ENCODE measurements around a stretch of chr6.

DNA sequence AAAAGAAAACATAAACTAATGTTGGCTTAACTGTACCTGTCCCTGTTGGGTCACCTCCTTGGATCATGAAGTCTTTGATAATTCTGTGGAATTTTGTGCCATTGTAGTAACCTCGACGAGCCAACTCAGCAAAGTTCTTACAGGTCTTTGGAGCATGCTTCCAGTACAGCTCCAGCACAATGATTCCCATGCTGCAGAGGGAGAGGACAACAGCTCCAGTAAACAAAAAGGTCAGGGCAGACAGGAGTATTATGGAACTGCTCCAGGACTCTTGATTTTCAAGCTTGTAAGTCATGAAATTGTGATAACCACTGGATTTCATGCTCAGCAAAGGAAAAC, 3.0 kb downstream of the PPIL1 start:
- PRO-cap: no peak
- RAMPAGE, long total RNA, 2 experiments: no peak in any of the 2 experiments

- PRO-cap: no peak
- RAMPAGE, long total RNA, 2 experiments: no peak in any of the 2 experiments
These were observed 22.9 kb downstream of the C6orf89 start for GRCh38 chr6:36908557-36909164.

GRCh38 chr6:36912559-36913106, 26.9 kb downstream of the C6orf89 start:
- PRO-cap: no peak
- RAMPAGE, long total RNA, 2 experiments: no peak in any of the 2 experiments

GRCh38 chr6:36927314-36928517, 26.8 kb upstream of the PI16 start:
- PRO-cap: no peak
- RAMPAGE, long total RNA, 2 experiments: no peak in any of the 2 experiments

DNA sequence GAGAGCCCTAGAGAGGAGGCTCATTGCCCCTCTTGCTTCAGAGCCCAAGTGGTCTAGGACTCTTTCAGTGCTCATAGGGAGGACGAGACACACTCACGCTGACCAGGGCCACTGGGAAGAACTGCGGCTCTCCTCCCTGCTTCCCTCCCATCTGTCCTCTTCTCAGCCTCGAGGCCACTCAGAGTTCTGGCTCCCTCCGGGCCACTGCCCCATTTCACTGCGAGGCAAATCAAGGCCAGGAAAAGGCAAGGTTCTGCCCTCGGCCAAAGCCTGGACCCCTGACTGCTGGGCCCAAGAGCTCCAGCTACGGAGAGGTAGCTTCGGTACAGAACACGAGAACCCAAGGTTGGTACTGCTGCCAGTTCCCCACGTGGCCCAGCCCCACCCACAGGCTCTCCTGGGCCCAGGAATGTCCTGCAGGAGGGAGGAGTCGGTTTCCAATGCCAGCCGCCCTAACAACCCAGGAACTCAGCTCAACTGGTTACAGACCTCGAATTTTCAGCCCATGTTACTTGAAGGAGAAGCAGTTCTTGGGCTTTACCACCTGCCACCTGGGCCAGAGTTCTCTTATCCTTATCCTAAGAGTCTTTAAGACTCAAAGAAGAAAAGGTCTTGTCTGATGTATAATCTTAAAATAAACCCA, 14.8 kb downstream of the PI16 start:
- PRO-cap: no peak
- RAMPAGE, long total RNA, 2 experiments: no peak in any of the 2 experiments

DNA sequence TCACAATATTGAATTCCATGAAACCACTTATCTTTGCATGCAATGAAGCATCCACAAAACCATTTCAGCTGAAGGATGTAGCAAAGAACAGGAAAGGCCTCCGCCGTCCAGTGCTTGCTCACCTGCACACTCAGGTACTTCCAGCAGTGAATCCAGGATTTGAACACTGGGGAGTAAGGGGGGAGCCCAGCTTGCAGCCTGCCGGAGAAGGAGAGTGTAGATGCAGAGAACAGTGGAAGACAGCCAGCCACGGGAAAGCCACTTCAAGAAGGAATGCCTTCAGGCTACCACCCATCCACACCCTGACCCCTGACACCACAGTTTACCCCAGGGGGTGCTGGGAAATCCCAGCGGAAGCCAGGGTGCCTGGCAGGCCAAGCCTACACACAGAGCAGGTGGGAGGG, 15.4 kb downstream of the PI16 start:
- PRO-cap: no peak
- RAMPAGE, long total RNA, 2 experiments: no peak in any of the 2 experiments

DNA sequence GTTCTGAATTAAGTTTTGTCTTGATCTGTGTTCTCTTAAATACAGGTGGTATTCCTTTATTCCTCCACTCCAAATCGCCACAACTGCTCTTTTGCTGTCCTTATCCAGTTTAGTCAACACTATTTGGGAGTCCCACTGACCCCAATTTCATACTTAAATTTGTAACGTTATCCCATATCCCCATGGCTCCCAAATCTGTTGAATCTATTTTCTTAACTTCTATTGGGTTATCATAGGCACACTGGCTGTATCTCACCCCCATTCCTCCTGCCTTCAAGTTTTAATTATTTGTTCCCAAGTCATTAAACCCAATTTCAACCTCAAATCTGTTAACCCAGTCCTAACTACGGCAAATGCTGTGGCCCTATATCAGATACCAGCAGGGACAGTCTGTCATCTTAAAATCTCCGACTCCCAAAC, 2.7 kb downstream of the MTCH1 start:
- PRO-cap: no peak
- RAMPAGE, long total RNA, 2 experiments: no peak in any of the 2 experiments

DNA sequence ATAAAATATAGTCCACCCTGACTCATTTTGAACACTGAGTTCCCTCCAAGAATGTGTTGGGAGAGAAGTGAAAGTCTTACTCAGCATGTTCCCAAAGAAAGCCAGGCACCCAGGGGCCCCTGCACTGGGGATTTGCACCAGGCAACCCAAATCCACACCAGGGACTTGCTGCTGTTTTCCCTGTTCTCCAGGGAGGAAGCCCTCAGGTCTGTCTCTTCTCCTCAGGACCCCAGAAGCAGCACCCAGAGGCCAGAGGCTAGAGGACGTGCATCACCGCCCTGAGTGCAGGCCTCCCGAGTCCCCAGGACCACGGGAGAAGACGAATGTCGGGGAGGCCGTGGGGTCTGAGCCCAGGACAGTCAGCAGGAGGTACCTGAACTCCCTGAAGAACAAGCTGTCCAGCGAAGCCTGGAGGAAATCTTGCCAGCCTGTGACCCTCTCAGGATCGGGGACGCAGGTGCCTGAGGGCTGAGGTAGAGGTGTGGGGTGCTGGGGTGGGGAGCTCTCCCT, 3.2 kb downstream of the FGD2 start:
- PRO-cap: no peak
- RAMPAGE, long total RNA, 2 experiments: no peak in any of the 2 experiments

- PRO-cap: no peak
- RAMPAGE, long total RNA, 2 experiments: no peak in any of the 2 experiments
These were observed 23.9 kb downstream of the FGD2 start for GRCh38 chr6:37029307-37029880.

DNA sequence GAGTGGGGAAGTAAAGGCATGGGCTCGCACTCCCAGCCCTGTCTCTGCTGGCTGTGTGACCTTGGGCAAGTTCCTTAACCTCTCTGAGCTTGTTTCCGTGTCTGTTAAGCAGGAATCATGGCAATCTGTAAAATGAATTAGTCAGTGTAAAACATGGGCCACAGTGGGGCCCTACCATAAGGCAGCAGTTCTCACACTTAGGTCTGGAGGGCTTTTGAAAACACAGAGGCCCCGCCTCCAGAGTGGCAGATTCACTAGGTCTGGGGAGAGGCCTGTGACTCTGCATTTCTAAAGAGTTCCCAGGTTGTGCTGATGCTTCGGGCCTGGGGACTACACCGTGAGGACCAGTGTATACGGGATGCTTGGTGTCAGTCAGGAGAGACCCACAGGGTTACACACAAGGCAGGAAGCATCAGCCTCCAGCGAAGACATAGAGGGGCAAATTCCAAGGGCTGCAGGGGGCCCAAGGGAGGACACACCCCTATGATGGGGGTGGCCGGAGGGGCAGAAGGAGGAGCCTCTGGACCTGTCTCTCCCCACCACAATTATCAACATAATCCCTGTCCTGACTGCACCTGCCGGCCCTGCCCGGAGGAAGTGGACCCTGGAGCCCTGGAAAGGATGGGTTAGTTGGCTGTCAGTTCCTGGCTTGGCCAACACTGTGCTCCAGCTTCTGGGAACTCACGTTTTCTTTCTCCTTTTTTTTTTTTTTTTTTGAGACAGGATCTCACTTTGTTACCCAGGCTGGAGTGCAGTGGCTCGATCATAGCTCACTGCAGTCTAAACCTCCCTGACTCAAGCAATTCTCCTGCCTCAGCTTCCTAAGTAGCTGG, 46.7 kb downstream of the FGD2 start:
- PRO-cap: no peak
- RAMPAGE, long total RNA, 2 experiments: no peak in any of the 2 experiments

DNA sequence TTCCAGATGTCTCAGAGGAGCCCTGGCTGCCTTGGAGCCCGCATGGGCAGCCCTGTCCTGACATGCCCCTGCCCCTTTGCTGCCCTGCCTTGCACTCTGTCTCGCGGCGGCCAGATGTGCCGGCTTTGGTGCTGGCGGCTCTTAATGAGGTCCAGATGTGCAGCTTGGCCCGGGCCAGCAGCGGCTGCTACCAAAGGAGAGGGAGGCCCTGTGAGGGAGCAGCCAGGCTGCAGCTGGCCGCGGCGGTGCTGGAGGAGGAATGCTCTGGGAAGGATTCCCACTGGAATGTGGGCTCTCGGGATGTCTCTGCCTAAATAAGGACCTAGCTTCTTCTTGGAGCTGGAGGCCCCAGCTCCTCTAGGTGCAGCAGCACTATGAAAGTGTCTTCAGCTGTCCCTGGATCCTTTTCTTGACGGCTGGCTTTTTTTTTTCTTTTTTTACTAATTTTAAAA, 72.5 kb downstream of the FGD2 start:
- PRO-cap: no peak
- RAMPAGE, long total RNA, 2 experiments: no peak in any of the 2 experiments

- PRO-cap: no peak
- RAMPAGE, long total RNA, 2 experiments: no peak in any of the 2 experiments
These were observed 149 bp upstream of the PIM1 start for GRCh38 chr6:37169940-37170065.

DNA sequence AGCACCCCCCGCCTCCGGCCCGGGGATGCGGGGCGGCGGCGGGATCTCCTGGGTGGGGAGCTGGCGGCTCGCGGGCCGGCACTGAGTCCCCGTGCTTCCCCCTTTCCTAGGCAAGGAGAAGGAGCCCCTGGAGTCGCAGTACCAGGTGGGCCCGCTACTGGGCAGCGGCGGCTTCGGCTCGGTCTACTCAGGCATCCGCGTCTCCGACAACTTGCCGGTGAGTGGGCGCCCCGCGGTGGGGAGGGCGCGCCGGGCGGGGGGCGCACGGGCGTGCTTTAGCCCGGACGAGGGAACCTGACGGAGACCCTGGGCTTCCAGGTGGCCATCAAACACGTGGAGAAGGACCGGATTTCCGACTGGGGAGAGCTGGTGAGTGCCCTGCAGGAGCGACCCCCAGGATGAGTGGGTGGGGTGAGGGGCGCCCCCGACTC, 726 bp downstream of the PIM1 start:
- PRO-cap: bidirectional peak, plus-strand start at position 190 of the sequence, minus-strand start at position 91 of the sequence
- RAMPAGE, long total RNA, 2 experiments: no peak in any of the 2 experiments

DNA sequence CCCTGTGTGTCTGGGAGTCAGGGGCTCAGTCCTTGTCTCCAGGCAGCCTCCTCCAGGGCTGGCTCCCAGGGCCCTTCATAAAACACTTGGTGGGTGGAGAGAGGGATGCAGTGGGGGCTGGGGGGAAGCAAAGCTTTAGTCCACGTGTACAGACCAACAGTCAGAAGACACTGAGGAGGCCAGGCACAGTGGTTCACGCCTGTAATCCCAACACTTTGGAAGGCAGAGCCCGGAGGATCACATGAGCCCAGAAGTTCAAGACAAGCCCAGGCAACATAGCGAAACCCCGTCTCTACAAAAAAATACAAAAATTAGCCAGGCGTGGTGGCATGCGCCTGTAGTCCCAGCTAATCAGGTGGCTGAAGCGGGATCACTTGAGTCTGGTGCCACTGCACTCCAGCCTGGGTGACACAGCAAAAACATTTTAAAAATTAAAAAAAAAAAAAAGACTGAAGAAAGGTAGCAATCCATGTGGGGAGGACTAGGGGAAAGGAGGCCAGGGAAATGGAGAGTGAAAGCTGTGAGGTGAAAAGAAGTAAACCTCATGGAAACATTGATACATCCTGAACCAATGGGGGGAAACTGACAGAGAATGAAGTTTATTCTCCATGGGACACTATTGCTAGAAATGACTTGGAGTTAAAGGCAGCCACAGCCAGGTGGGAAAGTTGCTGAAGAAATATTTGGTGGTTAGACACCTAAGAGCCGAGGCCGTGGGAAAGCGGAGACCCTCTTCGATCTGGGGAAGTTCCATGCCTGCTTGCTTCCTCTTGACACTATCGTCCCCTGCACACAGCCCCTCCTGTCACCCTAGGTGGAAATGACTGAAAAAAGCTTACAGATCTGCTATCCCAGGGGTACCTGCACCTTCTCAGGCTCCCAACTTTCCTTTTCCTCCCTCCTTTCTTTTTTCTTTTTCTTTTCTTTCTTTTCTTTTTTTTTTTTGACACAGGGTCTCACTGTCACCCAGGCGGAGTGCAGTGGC, 35.5 kb downstream of the PIM1 start:
- PRO-cap: no peak
- RAMPAGE, long total RNA, 2 experiments: no peak in any of the 2 experiments

GRCh38 chr6:37259152-37259678, 1.3 kb upstream of the TMEM217 start:
- PRO-cap: no peak
- RAMPAGE, long total RNA, 2 experiments: no peak in any of the 2 experiments

GRCh38 chr6:37503445-37504084, 3.9 kb upstream of the CCDC167 start:
- PRO-cap: no peak
- RAMPAGE, long total RNA, 2 experiments: no peak in any of the 2 experiments

- PRO-cap: no peak
- RAMPAGE, long total RNA, 2 experiments: no peak in any of the 2 experiments
These were observed 8.3 kb upstream of the CCDC167 start for GRCh38 chr6:37507889-37508482.

DNA sequence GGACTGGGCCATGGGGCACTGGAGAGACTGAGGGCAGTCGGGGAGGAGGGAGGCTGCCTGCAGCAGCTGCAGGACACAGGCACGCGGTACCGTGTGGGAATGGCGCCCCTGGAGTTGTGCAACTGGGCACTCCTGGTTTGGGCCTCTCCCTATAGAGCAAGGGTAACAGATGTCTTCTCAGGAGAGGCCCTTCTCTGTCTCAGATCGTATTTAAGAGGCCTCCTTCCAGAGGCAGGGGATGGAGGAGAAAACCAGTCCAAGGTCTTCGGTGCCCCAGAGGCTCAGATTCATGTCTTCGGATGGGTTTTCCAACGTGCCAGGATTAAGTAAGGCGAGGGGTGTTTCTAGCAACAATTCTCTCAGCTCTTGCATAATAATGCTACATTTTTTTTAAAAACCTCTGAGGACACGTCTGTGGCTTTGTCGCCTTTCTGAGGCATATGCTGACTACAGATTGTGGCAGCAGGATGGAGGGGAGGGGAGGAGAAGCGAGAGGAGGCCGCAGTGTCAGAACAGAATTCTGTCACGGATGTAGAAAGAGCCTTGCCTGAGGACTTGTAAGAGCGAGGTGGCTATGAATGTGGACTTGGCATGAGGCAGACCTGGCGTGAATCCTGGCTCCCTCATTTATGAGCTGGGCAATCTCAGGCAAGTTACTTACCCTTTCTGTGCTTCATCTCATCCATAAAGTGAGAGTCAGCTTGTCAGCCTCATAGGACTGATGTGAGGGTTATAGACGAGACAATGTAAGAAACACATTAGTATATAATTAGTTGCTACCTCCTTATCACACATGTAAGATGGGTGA, 17.7 kb upstream of the CCDC167 start:
- PRO-cap: no peak
- RAMPAGE, long total RNA, 2 experiments: no peak in any of the 2 experiments

- PRO-cap: no peak
- RAMPAGE, long total RNA, 2 experiments: no peak in any of the 2 experiments
These were observed 53.8 kb upstream of the CCDC167 start for GRCh38 chr6:37553388-37553999.

GRCh38 chr6:37559947-37560387, 60.3 kb upstream of the CCDC167 start:
- PRO-cap: no peak
- RAMPAGE, long total RNA, 2 experiments: no peak in any of the 2 experiments